ENCODE measurements around a stretch of chr5.

- RRBS: no CpG with 5 or more reads among the region's 10 CpGs
Observed at GRCh38 chr5:75356053-75356724, 19.2 kb downstream of the HMGCR start.

GRCh38 chr5:75358260-75358963 is 21.4 kb downstream of the HMGCR start:
- RRBS: no CpG with 5 or more reads among the region's 3 CpGs

DNA sequence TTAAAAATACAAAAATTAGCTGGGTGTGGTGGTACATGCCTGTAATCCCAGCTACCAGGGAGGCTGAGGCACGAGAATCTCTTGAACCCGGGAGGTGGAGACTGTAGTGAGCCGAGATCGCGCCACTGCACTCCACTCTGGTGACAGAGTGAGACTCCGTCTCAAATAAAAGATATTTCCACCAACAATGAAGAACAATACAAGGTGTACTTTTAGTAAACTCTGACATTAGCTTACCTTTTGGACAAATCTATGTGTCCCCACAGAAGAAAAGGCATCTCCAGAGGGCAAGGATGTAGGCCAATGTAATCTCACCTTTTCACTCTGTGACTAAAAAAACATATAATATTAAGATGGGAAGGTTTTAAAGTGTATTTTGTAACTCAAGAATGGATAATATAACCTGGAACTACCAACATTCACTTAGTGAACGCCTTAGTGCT is 63.0 kb downstream of the HMGCR start:
- RRBS: no CpG with 5 or more reads among the region's 7 CpGs

- RRBS: no CpG with 5 or more reads among the region's 9 CpGs
Observed at GRCh38 chr5:75610707-75611261, 469 bp upstream of the ANKDD1B start.

DNA sequence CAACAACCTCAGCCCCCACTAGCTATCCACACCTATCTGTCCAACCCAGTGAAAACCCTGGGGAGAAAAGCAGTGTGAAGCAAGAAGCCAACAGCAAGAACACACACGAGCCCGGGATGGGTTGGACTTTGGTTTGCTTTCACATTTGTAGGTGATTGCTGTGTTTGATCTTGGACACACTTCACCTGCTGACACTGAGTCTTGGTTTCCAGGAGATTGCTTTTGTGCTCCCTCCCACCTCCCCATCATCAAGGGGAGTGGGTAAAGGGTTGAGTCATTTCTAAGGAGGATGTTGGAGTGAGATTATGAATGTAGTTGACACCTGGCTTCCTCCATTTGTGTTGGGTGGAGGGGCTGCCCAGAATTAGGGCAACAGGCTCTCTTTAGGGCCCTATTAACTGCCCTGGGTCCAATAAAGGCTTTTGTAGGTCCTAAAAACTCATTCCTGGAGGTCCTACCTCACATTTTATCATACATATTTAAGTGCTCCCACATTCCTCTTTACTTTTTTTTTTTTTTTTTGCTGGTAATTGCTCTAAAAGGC is 37.5 kb downstream of the ANKDD1B start:
- RRBS: no CpG with 5 or more reads among the region's 2 CpGs

- RRBS: 5% methylated on average over 4 of the region's 49 CpGs
Observed at GRCh38 chr5:76403736-76404820, 993 bp downstream of the IQGAP2 start.

- RRBS: no CpG with 5 or more reads among the region's 6 CpGs
Observed at GRCh38 chr5:76491953-76492466, 88.9 kb downstream of the IQGAP2 start.

DNA sequence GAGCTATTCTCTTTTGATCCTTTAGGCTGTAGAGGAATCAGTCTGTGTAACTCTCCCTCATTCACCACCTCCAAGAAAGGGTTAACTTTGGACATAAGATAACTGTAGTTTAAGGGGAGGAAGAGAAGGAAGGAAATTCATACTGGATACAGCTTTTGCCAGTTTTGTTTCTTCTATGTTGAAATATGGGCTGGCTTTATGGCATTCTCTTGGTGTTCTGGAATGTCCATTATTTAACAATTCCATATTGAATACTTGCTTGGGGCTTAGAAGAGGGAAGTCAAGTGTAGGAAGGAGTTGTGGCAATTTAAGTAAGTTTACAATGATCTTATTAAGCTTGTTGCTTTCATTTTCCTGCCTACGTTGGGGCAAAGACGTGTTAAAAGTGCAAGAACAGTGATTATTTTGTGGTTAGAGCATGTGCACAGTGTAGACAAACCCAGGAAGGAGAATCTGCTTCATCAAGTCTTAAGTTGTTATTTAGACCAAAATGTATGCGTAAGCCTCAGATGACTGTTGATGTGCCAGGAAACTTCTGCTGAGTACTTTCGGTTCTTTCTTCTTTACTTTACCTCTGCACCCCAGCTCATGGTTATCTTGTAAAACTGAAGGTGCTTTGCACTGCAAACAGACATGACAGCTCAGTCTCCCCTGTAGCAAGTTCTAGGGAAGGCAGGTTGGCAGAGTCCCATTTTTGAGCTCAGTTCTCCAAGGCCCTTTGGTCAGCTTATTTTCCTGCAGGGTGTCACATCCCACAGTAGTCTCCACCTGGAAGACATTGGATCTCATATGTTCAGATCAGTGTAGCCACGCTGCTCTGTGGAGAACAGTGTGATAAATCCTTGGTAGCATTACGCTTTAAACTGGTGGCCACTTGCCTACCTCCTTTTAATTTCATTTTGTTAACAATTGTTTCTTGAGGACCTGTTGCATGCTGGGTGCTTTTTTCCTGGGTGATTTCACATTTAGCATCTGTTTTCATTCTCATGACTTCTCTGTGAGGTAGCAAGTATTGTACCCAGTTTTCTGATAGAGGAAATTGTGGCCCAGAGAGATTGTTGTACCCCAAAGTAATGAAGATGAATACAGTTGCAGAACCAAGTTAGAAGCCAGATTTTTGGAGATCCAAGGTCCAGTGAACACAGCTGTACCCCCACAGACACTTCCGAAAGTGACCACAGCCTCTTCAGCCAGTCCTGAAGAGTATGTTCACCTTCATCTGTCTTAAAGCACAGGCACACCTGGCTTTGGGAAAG is 75.6 kb downstream of the F2RL2 start:
- RRBS: no CpG with 5 or more reads among the region's 7 CpGs

DNA sequence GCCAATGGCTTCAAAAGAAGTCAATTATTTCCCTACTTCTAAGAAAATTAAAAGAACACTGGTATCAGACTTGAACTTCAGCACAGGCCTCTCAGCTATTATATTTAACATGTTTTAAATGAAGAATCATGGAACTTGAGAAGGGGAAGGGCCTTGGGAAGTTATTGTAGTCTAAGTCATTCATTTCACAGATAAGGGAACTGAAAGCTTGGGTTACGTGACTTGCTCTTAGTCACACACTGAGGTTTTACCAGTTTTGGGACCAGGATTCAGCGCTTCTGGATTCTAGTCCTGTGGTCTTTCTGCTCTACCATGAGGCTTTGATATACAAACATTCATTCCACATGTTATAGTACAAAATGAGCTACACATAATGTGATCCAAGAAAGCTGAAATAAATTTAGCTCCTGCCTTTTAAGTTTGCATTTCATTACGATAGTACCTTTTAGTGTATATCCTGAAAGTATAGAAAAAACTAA is 41.0 kb downstream of the F2RL2 start:
- RRBS: no CpG with 5 or more reads among the region's 3 CpGs

- RRBS: no CpG with 5 or more reads among the region's 2 CpGs
Observed at GRCh38 chr5:76590278-76590591, 33.0 kb downstream of the F2RL2 start.

DNA sequence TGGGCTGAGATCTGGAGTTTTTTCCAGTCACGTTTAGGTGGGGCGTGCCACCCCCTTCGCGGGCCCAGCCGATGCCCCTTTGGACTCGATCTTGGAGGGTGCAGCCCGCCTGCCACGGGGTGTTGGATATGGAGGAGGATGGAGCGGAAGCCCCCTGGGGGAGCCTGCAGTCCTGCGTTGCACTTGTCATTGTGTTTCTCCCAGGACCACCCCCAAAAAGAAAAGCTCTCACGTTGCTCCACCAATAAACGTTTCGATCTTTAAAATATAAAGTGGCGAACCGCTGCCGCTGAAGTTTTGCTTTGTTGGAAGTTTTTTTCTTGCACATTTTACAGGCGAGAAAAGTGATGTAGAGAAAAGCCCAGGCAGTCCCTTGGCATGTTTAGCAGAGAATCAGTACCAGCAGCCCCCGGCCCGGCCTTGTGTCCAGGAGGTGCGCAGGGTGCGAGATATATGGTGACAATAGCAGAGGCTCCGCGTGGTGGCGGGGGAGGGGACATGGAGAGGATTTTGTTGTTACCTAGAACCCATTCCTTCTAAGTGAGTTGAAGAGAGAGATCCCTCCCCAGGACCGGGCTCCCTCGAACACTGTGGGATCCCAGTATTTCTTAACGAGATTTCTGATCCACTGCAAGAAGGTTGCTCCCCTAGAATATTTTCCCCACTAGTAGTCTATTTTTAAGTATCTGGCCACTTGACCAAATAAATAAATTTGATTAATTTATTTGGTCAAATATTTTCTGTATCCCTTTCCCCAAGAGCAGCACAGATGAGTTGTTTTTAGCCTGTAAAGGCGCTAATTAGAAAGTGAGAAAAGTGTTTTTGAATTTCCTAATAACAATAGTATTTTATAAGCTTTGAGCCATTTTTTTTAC is 828 bp downstream of the F2R start:
- RRBS: no CpG with 5 or more reads among the region's 28 CpGs

DNA sequence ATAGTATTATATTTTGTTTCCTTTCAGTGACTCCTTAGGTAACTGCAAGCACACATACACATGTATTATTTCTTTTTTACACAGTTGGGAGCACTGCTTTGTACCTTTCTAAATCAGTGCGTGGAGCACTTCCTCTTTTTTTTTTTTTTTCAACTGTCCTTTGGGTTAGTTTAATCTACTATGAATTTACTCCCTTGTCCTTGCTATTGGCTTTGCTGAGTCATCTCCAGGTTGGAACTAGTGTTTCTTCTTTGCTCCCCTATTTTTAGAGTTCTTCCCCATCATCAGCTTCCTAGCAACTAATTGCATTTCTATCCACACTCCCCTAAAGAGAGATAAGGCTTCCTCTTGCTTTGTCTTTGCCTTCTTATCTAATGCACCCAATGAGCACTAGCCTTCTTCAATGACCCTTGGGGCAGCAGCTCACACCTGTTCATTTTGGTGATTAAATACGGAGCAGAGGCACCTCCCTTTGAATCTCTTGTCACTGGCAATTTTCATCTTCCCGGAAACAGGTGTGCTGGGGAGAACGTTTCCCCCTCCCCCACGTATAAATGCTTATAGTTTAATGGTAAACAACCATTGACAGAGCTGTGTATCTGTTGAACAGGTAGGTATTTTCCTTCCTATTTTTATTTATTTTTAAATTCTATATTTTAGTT is 24.4 kb downstream of the S100Z start:
- RRBS: no CpG with 5 or more reads among the region's 5 CpGs

DNA sequence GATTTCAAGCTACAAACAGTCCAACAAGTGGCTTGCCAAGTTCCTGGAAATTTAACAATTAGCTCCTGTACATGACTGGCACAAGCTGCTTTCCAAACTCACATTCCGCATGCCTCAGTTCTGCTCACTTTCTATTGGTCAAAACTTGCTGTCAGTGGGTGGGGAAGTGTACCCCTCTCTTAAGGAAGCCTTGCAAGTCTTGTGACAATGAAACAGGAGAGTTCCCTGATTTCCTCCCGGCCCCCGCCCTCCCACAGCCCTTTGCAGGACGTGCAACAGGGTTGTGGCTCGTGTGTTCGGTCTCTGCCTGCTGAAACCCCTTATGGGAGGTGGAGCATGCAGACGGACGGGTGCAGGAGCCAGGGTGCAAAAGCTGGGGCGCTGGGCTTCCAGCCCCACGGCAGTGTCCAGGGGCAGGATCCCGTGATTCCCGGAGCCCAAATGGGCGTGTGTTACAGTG is 798 bp upstream of the ZBED3 start:
- RRBS: no CpG with 5 or more reads among the region's 13 CpGs

- RRBS: no CpG with 5 or more reads among the region's 3 CpGs
Observed at GRCh38 chr5:77443770-77444116, 48.4 kb downstream of the WDR41 start.

DNA sequence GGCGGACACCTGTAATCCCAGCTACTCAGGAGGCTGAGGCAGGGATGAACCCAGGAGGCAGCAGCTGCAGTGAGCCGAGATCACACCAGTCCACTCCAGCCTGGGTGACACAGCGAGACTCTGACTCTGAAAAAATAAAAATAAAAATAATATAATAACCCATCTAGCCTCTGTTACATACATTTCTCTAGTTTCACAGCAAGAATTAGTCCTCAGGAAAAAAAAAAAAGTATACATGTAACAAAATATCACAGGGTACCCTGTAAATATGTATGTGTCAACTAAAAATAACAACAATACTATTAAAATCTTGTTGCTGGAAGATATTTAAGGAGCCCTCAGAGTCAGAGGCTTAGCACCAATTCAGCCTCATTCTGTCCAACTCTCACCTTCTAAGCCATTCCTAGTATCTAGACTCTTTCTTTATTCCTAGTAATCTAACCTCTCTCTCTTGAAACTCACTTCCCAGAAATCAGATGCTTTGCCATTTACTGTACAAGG is 5.1 kb downstream of the TBCA start:
- RRBS: no CpG with 5 or more reads among the region's 3 CpGs

GRCh38 chr5:77844513-77845012 is 68.4 kb upstream of the TBCA start:
- RRBS: no CpG with 5 or more reads among the region's 35 CpGs

GRCh38 chr5:78295564-78296036 is 1.1 kb upstream of the AP3B1 start:
- RRBS: no CpG with 5 or more reads among the region's 24 CpGs

GRCh38 chr5:78353479-78353704 is 7.0 kb upstream of the SCAMP1 start:
- RRBS: no CpG with 5 or more reads among the region's 3 CpGs

DNA sequence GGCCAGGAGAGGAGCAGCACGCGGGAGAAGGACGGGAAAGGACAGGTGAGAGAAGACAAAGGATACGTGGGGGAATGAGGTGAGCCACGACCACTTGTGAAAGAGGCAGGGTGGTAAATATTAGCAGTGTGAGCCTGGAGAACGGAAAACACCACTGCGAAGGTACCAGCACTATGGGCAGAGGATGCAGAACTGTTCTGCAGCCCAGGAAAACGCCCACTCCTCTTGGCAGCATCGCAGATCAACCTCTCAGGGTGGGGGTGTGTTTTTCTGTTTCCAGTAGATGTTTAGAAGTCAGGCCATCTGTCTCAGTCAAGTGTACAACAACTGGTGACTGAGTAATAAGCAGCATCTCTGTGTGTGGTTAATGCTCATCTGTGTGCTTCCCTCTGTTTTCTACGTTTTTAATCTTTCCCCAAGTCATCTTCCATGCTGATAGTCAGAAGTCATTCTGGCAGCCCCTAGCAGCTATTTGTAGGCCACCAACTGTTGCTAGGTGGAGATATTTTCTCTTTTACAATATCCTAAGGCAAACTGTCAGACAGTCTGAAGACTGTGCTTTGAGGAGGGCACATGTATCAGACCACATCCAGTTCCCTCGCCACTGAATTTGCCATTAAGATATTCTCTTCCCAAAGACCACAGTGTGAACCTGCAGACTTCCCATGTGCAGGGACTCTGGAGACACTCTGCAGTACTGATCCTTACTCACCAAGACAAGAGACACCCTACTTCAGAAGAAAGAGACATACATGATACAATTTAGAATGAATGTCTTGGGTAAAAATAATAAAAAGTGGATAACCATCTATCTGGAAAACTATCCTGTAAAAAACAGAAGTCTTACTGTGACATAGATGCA is 137.8 kb downstream of the SCAMP1 start:
- RRBS: no CpG with 5 or more reads among the region's 11 CpGs

- RRBS: no CpG with 5 or more reads among the region's 5 CpGs
Observed at GRCh38 chr5:78595018-78595507, 53.5 kb downstream of the LHFPL2 start.